Hematopoietic multipotent progenitor cell (in vitro differentiated cells): ENCODE results near the genes ZNF844 and CALR.

- CAGE, long polyA plus RNA: no peak
Measured at GRCh38 chr19:12064389-12065619, at the start of gene ZNF844. Gene ZNF844 (plus strand): TSS chr19:12064731.

- CAGE, long polyA plus RNA: no peak
Measured at GRCh38 chr19:12145323-12146104, 5.4 kb upstream of the ZNF20 start.

GRCh38 chr19:12194430-12195209 lies 31.7 kb downstream of the ZNF136 start:
- CAGE, long polyA plus RNA: no peak

GRCh38 chr19:12293527-12294275 lies 982 bp downstream of the ZNF44 start:
- CAGE, long polyA plus RNA: start-site peak on the plus strand at chr19:12293990-12293997, 15 reads; start-site peak on the plus strand at chr19:12294067-12294110, 20 reads

DNA sequence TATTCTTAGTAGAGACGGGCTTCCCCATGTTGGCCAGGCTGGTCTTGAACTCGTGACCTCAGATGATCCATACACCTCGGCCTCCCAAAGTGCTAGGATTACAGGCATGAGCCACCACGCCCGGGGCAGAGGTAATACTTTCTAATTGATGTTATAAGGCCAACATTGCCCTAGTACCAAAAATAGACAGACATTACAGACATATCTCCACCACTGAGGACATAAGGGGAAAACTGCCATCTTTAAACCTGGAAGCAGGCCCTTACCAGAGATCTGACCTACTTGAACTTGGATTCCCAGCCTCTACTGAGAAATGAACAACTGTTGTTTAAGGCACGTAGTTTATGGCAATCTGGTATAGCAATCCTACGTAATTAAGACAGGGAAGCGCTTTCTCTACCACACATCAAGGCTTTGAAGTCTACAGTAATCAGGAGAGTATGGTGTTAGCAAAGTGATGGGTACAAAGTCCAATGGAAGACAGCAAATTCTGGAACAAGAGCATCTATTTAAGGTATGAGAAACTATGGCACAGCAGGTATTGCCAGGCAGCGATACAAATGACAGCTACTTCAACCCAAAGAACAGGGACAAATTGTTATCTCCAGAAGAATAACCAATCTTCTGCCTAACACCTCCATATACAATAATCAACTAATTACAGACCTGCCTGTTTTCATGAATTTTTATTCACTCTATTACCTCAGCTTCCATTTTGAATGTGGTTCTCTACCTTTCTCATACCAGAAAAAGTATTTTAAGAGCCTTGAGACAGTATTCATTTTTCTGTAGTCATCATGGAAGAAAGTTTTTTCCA lies 3.1 kb downstream of the ZNF563 start:
- CAGE, long polyA plus RNA: no peak

DNA sequence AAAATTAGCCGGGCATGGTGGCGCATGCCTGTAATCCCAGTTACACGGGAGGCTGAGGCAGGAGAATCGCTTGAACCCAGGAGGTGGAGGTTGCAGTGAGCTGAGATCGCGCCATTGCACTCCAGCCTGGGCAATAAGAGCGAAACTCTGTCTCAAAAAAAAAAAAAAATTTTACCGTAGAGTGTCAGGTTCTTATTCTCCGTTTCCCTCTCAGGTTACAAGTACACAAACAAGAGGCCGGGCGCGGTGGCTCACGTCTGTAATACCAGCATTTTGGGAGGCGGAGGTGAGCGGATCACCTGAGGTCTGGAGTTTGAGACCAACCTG lies 1.2 kb downstream of the ZNF564 start:
- CAGE, long polyA plus RNA: no peak

DNA sequence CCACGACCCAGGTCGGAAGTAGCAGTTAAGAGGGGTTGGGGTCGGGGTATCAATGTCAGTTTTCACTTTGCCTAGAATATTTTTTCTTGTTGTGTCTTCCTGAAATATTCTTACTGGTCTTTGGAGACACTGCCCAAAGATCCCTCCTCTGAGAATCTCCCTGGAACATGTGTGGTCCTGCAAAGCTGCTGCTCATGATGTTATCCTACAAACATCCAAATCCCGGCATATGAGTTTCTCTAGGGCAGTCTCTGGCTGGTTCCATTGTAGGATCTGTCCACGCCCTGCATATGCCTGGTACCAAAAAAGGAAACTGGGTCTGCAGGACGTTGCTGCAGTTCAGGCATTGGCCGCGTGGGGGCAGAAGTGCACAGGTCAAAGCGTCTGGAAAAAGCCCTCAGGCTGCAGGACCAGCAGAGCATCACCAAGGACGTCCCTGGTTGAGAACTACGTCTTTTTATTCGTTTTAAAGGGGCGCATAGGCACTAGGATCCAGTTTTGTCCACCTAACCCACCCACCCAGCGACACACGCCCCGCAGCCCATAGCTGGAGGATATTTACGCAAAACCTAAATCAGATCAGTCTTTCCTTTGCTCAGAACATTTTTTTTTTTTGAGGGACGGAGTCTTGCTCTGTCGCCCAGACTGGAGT lies 12.7 kb upstream of the ZNF564 start:
- CAGE, long polyA plus RNA: no peak

GRCh38 chr19:12670318-12670894 lies 1.2 kb upstream of the WDR83OS start:
- CAGE, long polyA plus RNA: no peak

DNA sequence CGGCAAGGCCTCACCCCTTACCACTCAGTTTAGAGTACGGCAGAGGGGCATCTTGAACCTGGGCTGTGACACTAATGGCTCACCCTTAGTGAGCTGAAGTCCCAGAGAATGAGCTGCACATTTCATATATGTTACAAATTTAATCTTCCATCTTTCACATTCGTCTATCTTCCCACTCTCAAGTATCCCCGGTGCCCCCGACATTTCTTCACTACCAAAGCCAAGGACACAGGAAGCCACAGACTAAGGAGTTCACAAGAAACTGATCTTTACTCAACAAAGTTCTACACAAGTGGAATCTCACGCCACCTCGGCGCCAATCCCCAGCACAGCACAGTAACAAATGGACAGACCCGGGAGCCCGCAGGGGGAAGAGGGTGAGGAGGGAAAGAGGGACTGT lies 2.5 kb upstream of the FBXW9 start:
- CAGE, long polyA plus RNA: no peak

DNA sequence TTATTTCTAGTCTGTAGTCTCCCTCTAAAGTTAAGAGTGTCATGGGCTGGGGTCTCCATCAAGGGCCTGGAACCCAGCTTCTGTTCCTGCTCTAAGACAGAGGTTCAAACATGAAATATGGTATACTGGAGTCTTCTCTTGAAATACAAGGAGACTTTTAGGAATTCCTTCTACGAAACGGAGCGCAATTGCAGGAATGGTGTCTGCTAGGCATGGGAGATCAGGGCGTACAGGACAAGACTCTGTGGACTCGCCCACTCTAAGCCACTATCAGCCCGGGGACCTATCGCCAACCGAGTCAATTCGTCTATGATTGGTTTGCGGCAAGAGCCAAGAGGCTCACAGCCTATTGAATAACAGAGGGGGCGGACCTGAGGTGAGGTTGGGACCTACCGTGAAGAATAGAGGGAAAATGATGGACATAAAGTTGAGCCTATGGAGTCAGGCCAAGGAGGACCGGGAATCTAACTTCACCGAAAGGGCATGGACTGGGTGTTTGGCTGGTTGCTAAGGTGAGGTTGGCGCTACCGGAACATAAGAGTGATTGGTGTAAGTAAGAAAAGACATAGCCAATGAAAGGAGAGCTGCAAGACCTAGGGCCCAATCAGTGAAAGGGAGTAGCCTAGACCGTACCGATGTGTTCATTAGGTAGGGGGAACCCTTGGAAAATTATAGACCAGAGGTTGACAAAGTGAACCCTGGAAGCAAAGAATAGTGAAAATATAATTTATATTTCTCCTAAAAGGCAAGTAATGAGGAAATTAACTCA lies 468 bp upstream of the GET3 start:
- CAGE, long polyA plus RNA: no peak

- CAGE, long polyA plus RNA: no peak
Measured at GRCh38 chr19:12774546-12774973, 792 bp downstream of the HOOK2 start.

DNA sequence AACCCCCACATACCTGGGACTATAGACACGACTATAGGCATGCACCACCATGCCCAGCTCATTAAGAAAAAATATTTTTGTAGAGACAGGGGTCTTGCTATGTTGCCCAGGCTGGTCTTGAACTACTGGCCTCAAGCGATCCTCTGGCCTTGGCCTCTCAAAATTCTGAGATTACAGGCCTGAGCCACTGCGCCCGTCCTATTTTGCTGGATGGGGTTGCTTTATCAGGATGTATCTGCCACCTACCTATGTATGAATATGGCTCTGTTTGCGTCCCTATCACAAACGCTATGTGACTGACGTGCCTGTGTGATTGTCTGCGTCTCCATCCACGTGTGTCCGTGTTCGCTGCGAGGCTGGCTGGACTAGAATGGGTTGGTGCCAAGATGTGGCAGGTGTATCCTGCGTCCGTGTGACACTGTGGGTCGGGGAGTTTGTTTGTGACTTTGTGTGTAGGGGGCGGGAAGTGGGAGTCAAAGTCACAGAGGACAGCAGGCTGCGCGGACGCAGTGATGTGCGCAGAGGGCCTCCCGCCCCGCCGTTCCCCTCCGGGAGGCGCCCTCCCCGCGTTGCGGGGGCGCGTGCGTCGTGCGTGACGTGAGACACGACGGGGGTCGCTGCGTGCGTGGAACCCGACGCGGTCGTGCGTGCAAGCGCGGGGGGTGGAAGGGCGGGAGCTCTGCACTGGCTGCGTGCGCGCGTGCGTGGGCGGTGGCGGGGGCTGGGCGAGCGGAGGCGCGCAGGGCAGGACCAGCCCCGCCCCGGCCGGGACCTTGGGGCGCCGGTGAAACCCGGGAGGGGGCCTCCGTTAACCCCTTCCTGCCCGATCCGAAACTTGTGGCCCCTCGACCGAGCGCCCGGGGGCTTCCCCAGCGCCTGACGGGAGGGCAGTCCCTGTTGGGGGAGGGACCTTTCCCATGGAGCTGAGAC lies 6.9 kb upstream of the HOOK2 start:
- CAGE, long polyA plus RNA: no peak

DNA sequence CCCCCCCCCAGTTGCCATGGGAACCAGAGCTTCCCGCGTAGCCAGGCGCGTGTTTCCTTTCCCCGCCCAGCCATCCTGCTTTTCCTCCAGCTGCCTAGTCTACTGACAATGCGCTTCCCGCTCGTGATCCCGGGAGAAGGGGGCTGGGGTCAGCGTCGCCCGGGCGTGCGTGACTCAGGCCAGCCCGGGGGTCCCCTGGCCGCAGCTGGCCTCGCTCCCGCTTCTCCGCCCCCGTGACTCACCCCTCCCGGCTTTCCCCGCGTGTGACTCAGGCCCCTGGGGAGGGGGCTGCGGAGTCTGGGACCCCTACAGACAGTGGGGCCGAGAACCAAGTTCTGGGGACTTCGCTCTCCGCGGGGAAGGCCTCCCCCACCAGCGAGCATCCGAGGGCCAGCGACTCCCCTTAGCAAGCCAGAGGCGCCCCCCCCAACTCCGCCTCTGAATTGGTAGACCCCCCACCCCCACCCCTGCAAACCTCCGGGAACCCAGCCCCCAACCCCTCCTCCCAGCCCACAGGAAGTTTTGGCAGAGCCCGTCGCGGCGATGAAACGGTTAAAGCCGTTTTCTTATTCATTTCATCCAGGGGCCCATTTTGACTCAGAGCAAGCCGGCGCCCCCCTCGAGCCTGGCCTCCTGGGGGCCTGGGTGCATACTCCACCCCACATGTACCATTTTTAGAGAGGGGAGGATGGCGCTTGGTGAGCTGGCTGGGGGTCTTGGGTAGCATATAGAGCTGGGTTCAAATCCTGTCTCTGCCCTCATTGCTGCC lies 7.7 kb upstream of the HOOK2 start:
- CAGE, long polyA plus RNA: no peak

DNA sequence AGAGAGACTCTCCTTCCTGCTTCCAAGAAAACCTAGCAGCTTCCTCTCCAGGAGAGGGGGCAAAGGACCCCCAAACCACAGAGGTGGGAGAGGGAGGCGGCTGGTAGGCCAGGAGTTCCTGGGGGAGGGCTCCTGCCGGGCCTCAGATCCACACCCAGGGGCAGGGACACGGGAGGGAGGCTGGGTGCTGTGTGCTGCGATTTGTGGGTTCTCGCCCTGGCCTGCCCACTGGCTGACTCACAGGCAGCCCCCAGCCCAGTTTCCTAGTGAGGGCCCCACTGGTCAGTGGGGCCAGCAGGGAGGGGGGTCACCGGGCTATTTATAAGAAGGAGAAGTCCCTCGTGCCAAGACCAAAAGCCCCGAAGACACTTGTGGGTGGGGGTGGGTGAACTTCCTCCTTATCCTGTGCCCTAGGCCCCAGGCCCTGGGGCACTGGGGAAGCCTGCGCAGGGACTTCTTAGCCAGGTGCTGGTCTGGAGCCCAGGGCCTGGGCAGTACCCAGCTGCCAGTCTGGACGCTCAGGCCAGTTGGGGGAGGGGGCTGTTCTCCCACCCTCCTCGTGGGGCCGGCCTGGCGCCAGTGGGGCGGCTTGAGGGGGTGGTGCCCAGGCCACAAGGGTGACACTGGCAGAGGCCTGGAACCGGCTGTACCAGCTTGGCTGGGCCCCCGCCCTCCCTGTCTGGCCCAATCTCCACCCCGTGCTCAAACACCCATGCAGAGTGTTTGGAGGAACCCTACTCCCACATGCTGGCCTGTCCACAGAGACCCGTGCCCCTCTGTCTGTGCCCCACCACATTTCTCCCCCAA lies 5.0 kb upstream of the JUNB start:
- CAGE, long polyA plus RNA: no peak

DNA sequence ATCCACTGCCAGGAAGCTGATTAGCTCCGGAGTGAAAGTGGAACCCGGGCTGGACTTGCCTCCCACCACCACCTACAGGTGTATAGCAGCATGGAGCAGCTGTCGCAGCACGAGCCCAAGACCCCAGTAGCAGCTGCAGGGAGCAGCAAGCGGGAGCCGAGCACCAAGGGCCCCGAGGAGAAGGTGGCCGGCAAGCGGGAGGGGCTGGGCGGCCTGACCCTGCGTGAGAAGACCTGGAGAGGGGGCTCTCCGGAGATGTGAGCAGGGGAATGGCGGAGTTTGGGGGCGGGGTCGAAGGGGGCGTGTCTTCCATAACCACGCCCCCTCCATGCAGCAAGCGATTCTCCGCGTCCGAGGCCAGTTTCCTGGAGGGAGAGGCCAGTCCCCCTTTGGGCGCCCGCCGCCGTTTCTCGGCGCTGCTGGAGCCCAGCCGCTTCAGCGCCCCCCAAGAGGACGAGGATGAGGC lies 13.8 kb downstream of the DNASE2 start:
- CAGE, long polyA plus RNA: no peak

DNA sequence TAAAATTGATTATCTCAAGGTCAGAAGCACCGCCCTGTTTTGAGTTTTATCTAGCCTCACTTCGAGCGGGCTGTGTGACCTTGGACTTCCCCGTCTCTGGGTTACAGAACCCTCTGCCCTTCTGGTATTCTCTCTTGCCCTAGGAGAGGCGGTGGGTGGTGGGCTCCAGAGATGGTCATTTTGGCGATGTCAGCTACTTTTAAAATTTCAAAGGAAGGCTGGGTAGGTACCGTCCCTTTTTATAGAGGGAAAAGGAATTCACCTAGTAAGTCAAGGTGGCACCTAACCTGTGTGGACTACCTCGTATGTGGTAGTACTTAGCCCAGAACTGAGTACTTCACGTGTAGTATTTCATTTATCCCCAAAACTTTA lies 398 bp upstream of the FARSA start:
- CAGE, long polyA plus RNA: no peak

DNA sequence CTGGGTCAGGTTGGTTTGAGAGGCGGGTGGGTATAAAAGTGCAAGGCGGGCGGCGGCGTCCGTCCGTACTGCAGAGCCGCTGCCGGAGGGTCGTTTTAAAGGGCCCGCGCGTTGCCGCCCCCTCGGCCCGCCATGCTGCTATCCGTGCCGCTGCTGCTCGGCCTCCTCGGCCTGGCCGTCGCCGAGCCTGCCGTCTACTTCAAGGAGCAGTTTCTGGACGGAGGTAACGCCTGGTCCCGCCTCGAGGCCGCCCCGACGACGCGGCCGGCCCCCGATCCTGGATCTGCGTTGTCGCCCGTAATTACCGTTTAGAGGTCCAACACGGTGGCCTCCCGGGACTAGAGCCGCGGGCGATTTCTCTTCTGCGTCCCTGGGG lies at the start of gene CALR:
CALR (plus strand) TSS at position 62 of the 376 bp plus-strand sequence.
- CAGE, long polyA plus RNA: no peak

DNA sequence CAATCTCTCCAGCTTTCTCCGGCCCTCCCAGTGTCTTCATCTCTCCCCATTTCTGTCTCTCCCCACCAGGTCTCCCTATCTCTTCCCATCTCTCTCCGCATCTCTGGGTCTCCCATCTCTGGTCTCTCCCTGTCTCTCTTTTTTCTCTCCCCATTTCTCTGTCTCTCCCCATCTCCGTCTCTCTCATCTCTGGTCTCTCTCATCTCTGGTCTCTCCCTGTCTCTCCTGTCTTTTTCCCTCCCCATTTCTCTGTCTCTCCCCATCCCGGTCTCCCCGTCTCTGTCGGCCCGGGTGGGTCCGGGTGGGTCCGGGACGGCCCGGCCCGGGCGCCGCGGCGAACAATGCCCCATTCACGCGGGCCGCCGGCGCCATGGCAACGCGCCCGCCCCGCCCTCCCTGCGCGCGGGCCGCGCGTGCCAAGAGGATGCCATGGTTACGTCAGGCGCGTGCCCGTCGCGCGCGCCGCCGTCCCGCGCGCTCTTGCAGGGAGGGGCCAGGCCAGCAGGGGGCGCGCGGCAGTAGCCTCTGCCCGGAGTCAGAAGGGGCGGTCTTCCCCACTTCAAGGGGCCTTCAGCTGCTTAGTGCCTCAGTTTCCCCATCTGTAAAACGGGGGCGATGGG lies 11.9 kb upstream of the NFIX start:
- CAGE, long polyA plus RNA: no peak

DNA sequence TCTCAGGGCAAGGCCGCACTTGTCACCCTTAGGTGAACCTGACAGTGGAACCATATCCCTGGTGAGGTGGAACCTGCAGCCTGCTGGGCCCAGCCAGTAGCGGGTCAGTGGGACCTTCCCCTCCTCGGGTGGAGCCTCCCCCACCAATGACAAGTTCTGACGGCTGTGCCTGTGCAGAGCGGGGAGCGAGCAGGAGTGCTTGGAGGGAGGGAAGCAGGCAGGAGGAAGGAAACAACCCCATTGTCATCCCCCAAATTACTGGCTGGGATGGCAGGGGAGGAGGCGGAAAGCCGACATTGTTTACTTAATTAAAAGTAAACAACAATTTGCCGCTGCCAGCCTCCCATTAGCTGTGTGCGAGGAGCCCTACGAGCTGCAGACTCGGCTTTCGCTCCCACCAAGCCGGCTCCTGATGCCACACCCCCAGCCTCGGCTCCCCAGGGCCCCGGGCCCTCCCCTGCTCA lies 45.5 kb downstream of the LYL1 start:
- CAGE, long polyA plus RNA: no peak

DNA sequence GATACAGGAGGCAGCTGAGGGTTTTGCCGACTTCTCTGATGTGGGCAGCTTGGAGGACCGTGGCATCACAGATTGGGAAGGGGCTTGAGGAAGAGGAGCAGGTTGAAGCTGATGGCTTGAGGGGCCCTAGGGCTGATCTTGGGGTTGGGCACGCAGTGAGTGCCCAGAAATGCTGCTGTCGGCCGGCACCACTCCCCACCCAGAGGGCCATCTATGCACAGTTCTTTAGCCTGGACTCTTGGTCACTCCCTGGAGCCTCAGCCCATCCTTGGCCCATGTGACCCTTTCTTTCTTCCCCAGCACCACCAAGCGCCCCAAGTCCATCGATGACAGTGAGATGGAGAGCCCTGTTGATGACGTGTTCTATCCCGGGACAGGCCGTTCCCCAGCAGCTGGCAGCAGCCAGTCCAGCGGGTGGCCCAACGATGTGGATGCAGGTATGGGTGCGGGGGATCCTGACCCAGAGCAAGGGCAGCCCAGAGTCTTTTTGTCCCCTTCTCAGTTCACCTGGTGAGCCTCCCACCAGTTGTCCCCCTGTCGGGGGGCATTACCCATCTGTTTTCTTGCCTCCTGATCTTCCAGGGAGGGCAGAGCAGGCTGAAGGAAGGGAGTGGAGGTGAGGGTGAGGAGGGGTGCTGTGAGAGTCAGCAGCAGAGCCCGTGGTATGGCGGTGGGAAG lies 27.3 kb downstream of the LYL1 start:
- CAGE, long polyA plus RNA: no peak